Daoy (cell line): ENCODE measurements around the genes MEF2C and SPATA9.

GRCh38 chr5:88673187-88673851, 209.7 kb downstream of the MEF2C start:
- RAMPAGE, long total RNA: no peak

DNA sequence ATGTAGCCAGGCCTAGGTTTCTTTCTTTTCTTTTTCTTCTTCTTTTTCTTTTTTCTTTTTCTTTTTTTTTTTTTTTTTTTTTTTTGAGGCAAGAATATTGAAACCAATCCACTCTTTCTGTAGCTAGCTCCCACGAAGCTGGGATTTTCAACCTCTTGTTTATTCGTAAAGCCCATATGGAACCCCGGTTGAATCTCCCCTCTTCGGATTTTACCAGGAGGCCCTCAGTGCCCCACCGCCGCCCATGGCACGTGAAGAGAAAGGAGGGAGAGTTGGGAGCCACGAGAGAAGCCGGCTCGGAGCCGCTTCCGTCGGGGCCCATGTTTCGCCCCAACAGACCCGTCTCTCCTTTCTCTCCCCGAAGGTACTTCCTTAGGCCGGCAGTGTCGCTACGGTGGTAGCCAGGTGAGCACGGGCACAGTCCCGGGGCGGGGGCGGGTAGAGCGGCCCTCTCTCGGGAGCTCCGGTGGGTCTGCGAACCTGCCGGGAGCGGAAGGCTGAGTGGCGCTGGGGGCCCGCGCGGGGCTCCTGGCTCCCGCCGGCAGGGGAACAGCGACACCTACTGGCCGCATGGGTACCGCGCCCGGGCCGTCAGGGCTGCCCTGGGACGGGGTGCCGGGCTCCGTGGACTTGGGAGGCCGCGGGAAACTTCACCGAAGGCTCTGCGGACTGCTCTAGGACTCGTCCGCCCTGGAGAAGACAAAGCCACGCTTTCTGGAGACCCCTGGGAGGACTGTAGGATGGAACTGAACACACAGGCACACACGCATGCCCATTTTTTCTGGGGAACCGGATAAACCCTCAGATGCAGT, 202.7 kb downstream of the MEF2C start:
- RAMPAGE, long total RNA: no peak

GRCh38 chr5:88819608-88820256, 63.3 kb downstream of the MEF2C start:
- RAMPAGE, long total RNA: no peak

- RAMPAGE, long total RNA: no peak
Measured at GRCh38 chr5:88882876-88883942, at the start of gene MEF2C. TSS of gene MEF2C (minus strand) at chr5:88883184.

DNA sequence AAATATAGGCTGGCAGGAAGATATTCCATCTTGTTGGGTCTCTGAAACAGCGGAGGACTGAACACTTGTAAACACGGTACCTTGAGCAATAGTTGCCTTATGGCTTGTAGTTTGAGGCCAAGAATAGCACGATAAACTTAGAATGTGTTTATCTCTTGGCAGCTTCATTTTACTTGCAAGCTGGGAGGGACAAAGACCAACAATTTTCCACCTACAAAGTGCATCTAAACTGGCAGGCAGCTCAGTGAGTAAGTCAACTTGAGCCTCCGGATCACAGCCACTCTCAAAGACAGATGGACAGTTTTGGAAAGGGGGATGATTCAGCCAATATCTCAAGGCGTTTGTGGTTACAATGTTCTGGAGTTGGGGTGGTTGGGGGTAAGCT, 652.6 kb downstream of the CETN3 start:
- RAMPAGE, long total RNA: no peak

DNA sequence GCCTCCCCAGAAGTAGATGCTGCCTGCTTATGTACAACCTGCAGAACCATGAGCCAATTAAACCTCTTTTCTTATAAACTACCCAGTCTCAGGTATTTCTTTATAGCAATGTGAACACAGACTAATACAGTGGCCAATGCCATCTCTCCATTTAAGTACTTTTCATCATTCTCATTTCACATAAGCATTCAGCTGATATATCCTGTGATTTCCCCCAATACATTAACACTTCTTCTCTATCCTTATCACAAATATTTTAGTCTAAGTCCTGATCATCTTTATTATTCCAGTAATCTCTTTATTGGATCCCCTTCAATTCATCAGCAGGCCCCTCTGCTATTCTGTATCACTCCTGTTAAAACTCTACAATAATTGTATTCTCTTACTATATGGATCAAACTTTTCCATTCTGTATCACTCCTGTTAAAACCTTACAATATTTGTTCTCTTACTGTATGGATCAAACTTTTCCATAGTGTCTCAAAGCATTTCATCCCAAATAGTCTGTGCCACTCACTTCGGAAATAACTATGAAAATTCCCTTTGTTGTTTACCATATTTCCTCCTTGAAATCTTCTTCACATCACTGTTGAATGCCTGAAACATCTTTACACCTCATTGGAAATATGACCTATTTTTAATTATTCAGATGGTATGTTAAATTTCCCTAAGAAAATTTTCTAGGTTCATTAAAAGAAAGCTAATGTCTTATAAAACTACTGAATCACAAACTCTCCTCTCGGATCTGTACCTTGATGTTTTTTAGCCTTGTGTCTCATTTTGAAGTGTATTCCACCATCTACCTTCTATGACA, 6.9 kb downstream of the LYSMD3 start:
- RAMPAGE, long total RNA: no peak

DNA sequence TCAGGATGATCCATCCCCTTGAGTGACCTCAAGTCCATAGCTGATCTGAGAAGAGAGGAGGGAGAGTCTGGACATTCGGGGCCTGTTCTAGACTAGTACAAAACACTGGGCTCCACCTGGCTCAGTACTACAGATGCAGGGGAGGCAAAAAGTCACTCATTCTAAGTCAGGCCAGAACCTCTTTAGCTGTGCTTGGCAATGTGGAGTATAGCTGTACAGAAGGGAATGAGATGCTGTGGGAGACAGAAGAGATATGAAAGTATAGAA, 262.6 kb downstream of the ARRDC3 start:
- RAMPAGE, long total RNA: no peak

- RAMPAGE, long total RNA: no peak
Measured at GRCh38 chr5:91378698-91379465, 4.2 kb downstream of the ARRDC3 start.

- RAMPAGE, long total RNA: no peak
Measured at GRCh38 chr5:93587917-93588594, 5.0 kb downstream of the NR2F1 start.

GRCh38 chr5:93589690-93590368, 6.8 kb downstream of the NR2F1 start:
- RAMPAGE, long total RNA: no peak

DNA sequence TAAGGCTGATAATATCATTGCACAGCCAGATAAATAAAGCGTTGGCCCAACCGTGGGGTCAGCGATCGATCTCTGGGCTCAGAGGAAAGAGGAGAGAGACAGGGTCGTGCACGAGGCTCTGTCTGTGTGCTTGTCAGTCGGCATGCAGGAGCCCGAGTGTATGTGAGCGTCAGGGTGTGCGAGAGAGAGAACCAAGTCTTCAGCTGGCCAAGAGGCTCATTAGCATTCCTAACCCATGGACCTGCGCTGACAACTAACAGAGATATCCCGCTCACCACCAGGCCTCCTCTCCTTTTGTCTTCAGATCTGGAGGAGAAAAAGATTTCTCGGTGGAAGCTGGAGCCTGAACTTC, 16.4 kb downstream of the NR2F1 start:
- RAMPAGE, long total RNA: no peak

- RAMPAGE, long total RNA: no peak
Measured at GRCh38 chr5:93607778-93608253, 24.8 kb downstream of the NR2F1 start.

- RAMPAGE, long total RNA: no peak
Measured at GRCh38 chr5:93622247-93622917, 39.4 kb downstream of the NR2F1 start.

DNA sequence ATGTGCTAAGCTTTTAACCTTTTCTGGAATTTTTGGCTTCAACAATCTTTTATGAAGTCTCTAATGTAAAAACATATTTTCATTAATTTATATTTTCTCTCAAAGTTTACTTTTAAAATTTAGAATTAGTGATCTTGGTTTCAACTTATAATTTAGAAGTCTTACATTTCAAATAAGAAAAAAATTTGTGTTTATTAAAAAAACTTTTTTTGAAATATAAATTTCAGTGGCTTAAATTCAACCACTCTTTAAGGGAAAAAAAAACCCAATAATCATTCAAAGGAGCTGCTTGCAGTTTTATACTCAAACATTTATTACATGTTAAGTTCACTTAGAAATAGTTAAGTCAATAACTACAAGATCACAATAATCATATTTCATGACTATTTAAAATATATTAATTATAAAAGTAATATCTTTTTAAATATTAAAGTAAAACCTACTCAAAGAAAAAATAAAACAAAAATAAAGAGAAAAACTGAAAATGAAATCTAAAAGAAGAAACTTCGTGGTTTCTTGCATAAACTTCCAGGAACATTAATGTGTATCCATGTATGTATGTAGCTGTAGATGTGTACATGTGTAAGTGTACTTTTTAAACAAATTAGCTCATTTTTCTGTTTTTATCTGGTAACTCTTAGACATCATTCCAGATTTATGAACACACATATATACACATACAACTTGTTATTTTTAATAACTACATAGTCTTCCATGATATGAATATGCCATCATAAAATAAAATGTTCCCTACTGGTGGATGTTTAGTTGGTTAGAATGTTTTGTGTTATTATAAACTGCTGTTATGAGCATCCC, 169.0 kb downstream of the FAM172A start:
- RAMPAGE, long total RNA: no peak

DNA sequence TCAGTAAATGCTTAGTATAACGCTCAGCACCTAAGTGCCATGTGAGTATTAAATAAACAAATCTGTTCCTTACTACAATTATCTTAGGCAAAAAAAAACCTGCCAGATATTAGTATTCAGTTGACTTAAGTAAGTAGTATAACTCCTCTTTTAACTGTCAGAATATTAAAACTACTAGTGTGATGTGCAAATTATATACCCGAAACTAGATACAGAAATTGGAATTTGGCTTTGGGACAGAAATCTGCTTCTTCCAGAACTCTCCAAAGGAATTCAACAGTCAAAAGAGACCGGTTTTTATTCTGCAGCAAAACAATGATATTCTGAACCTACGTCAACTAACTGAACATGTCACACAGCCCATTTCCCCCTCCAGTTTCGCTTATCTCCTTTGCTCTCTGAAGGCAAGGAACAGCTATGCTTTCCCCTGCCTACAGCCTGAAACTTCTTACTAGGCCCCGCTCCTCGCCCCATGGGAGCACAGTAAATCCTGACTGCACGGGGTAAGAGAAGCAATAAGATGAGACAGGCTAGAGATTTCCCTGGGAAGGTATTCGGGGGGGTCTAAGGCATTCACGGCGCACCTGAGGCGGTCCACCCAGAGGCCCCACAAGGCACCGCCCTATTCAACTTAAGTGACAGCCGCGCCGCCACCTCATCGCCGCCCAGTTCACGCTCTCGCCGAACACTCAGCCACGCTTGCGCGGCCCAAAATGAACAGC, 488 bp downstream of the SKIC3 start:
- RAMPAGE, long total RNA: no peak

- RAMPAGE, long total RNA: no peak
Measured at GRCh38 chr5:95620234-95621255, 658 bp downstream of the GPR150 start.

GRCh38 chr5:95641593-95642334, 4.8 kb upstream of the RFESD start:
- RAMPAGE, long total RNA: no peak

GRCh38 chr5:95682805-95683149, at the start of gene SPATA9:
TSS of gene SPATA9 (minus strand) at chr5:95682991.
- RAMPAGE, long total RNA: no peak

DNA sequence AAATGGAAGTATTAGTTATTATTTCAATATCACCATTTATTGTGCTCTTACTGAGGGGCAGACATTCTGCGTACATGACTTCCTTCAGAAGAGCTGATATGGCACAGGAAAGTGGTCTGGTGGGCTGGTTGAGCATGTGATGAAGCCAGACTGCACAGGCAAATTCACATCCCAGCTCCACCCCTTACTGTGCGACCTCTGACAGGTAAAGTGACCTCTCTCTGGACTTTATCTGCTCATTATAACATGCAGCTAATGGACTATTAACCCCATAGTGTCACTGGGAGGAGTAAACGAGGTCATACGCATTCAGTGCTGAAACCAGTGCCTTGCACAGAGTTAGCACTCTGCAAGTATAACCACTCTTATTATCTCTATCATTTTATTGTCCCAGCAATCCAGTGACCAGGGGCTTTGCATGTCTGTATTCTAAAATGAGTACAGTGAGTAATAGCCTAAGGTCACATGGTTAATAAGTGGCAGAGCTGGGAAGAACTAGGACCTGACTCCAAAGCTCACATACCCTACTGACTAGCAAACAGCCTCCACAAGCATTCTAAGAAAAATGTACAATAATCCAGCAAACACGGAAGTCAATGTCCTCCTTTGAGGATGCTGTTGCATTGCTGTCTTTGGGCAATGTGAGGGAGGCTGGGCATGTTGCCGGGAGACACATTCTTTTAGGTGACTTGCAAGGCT, 19.2 kb downstream of the GLRX start:
- RAMPAGE, long total RNA: no peak

DNA sequence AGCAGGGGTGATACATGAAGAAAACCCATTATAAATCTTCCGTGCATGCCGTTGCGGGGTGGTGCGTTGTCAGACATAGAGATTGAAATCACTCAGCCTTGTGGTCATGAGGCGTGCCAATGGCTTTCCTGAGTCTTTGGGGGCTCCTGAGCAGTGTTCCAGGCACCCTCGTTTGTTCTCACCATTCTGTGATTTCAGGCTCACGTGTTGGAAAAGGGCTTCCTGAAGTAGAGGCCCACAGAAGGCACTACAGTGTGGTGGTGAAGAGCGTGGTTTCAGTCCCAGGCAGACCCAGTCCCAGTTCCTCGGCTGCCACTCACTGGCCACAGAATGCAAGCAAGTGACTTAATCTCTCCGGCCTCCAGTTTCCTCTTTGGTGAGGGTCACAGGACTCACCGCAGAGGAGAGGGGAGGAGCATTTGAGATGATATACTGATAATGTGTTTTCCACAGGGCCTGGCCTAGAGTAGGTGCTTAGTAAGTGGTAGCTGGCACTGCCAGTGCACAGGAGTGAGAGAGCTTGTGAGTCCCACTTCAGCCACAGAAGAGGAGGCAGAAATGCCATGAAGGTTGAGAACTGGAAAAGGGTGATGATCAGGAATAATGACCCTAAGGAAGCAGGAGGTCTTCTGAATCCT, 20.6 kb upstream of the GLRX start:
- RAMPAGE, long total RNA: no peak